ENCODE measurements around the gene DCC.

- RRBS, result no CpG with 5 or more reads among the region's 13 CpGs
CAGE:
- cytosol, long polyA plus RNA, result no peak
- long polyA plus RNA, result no peak
- nucleus, long polyA plus RNA, result no peak
Measured at GRCh38 chr18:49106995-49107582, 156.3 kb upstream of the SMAD7 start.

- RRBS, result no CpG with 5 or more reads among the region's 1 CpG
CAGE:
- cytosol, long polyA plus RNA, result no peak
- long polyA plus RNA, result no peak
- nucleus, long polyA plus RNA, result no peak
Measured at GRCh38 chr18:49316692-49317456, 143.6 kb downstream of the DYM start.

DNA sequence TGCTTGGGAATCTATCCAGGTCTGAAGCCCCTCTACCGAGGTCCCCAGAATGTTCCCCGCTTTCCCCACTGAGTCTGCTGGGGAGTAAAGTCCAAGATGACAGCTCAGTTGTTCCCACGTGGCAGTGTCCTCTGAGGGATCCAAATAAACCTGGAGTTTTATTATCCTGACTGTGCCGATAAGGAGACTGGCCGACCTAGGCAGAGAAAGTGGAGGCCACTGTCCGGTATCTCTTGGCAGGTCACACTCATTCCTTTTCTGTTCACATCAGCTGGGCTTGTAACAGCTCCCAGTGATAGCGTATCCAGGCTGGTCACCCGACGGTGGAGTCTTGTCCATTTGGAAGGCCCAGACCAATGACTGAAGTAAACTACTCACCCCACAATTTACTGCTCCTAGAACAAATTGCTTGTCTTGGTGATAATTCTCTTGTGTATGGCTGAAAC, 22.4 kb upstream of the RPL17 start:
- RRBS, result no CpG with 5 or more reads among the region's 9 CpGs
CAGE:
- cytosol, long polyA plus RNA, result no peak
- long polyA plus RNA, result no peak
- nucleus, long polyA plus RNA, result no peak

DNA sequence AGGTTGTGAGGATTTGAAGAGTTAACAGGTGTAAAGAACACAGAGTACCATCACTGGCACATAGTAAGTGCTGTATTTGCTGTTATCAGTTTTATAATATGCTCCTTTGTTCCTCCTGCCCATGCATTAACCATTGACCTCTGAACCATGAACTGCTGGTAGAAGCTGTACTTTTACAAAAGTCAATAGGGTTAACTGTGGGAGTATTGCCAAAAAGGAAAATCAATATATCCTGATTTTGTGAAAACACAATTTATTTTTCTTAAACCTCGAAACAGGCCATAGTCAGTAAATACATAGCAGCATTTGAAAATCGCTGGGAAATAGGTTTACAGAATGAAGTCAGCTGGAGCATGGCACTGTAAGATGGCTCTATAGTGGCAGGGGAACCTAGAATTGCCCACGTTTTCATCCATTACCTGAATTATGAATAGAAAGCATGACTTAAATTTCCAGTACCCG, 18.9 kb upstream of the ACAA2 start:
- RRBS, result no CpG with 5 or more reads among the region's 4 CpGs
CAGE:
- cytosol, long polyA plus RNA, result no peak
- long polyA plus RNA, result no peak
- nucleus, long polyA plus RNA, result no peak

DNA sequence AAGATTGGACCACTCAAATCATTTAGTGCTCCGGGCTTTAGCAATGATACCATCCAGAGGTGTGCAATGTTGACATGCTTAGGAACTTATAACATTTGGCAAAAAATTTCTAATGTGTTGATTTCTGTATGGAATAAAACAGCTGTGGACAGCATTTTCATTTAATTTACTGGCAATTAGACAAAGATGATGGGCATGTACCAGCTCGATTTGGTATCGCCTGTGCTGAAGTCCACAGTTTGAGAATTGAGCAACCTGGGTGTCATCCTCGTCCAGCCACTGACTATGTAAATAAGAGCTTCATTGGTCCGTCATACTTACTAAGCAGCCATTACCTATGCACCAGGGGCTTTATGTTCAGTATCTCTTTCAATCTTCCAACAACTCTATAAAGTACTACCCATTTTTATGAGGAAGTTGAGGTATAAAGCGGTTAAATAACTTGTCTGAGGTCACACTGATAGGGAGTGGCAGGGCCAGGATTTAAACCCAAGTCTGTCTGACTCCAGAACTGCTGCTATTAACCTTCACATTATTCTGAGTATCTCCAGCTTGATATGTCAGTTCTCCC, 24.6 kb upstream of the ACAA2 start:
- RRBS, result no CpG with 5 or more reads among the region's 6 CpGs
CAGE:
- cytosol, long polyA plus RNA, result no peak
- long polyA plus RNA, result no peak
- nucleus, long polyA plus RNA, result no peak

DNA sequence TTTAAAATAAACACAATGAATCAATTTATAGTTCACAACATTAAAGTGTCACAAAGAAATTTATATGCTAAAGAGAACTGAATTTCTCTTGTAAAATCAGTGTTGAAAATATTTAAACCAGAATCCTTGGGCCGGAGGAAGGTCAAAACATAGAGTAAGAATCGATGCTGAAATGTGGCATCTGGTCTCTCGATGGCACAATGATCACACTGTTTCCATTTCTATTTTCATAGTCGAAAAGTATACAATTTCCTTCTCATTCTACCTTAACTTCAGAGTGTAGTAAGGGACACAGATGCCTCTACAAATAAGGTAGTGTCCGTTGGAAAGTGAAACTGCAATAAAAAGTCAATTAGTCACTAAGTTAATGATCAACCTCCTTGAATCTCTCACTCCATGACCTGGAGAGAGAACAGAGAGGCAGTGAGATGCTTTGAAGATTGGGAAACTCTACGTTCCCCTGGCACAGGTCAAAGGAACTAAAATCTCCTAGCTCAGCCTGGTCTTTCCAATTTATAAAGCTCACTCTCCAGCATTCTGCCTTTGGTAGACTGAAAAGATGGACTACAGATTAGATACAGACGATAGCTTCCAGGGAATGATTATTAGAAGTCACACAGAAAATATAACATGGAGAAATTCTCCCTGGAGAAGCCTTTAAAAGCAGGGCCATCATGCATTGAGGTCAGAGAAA, 153.8 kb upstream of the ACAA2 start:
- RRBS, result no CpG with 5 or more reads among the region's 7 CpGs
CAGE:
- cytosol, long polyA plus RNA, result no peak
- long polyA plus RNA, result no peak
- nucleus, long polyA plus RNA, result no peak

DNA sequence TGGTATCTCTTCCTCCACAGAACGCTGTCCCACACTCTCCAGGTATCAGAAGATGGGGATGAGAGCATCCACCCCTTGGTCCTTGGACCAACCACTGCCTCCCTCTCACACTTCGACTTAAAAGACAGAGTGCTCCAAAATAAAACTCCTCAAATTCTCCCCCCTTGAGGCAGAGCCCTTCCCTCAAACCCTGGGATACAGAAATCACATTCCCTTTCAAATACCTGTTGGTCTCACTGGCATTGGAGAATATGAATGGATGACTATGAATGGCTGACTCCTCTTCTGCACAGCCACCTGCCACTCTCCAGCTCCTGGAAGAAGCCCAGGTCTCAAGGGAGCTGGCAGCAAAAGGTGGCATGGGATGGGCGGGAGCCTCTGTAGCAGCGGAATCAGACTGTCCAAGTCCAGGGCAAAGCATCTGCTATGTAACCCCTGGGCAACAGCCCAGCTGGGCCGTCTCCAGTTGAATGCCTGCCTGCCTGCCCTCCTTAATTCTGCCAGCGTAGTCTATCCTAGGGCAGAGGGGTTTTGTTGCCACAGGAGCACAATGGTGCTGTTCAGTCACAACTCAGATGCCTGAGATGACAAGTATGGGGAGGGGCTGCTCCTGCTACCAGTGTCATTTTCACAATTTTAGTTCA, 115.5 kb downstream of the MYO5B start:
- RRBS, result no CpG with 5 or more reads among the region's 6 CpGs
CAGE:
- cytosol, long polyA plus RNA, result no peak
- long polyA plus RNA, result no peak
- nucleus, long polyA plus RNA, result no peak

- RRBS, result no CpG with 5 or more reads among the region's 3 CpGs
CAGE:
- cytosol, long polyA plus RNA, result no peak
- long polyA plus RNA, result no peak
- nucleus, long polyA plus RNA, result no peak
Measured at GRCh38 chr18:50083745-50084187, 111.2 kb downstream of the MYO5B start.

GRCh38 chr18:50127619-50128124, 67.3 kb downstream of the MYO5B start:
- RRBS, result no CpG with 5 or more reads among the region's 3 CpGs
CAGE:
- cytosol, long polyA plus RNA, result no peak
- long polyA plus RNA, result no peak
- nucleus, long polyA plus RNA, result no peak

GRCh38 chr18:50560362-50561598, 893 bp downstream of the MAPK4 start:
- RRBS, result 3% methylated on average over 15 of the region's 78 CpGs
CAGE:
- cytosol, long polyA plus RNA, result no peak
- long polyA plus RNA, result no peak
- nucleus, long polyA plus RNA, result no peak

GRCh38 chr18:50623435-50623946, 63.6 kb downstream of the MAPK4 start:
- RRBS, result no CpG with 5 or more reads among the region's 3 CpGs
CAGE:
- cytosol, long polyA plus RNA, result no peak
- long polyA plus RNA, result no peak
- nucleus, long polyA plus RNA, result no peak

DNA sequence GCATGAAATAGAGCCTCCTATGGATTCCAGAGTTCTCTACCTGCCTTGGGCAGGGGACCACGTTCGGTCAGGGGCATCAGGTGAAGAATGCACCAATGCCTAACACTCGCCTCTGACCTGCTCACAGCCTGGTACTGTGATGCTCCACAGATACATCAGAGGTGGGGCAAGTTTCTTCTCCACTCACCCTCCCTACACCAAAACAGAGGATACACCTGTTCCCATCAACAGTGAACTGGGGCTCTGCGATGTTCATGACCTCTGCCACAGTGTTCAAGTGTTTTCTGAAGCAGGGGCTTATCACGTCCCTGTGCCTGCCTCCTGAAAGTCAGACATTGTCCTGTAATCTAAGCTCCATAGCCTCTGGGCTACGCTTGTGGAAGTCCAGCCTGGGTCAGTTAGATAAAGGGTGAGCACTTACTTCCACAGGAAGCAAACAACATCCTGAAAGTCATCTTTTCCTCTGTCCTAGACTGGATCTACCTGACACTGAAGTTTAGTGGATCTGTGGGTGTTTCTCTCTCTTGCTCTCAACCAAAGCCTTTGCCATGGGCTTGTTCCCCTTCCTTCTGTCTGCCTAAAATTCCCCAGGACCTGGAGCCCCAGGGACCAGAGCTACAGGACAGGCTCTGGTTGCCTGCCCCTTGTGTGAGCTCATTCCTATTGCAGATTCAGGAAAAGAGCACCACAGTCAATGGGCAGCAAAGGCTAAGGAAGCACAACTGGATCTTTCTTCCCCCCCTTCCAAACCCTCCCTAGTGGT, 20.2 kb upstream of the MRO start:
- RRBS, result no CpG with 5 or more reads among the region's 6 CpGs
CAGE:
- cytosol, long polyA plus RNA, result no peak
- long polyA plus RNA, result no peak
- nucleus, long polyA plus RNA, result no peak

- RRBS, result no CpG with 5 or more reads among the region's 1 CpG
CAGE:
- cytosol, long polyA plus RNA, result no peak
- long polyA plus RNA, result no peak
- nucleus, long polyA plus RNA, result no peak
Measured at GRCh38 chr18:50854796-50855090, 24.2 kb upstream of the ME2 start.

- RRBS, result no CpG with 5 or more reads among the region's 1 CpG
CAGE:
- cytosol, long polyA plus RNA, result no peak
- long polyA plus RNA, result no peak
- nucleus, long polyA plus RNA, result no peak
Measured at GRCh38 chr18:50973297-50973653, 5.4 kb downstream of the ELAC1 start.

- RRBS, result no CpG with 5 or more reads among the region's 35 CpGs
CAGE:
- cytosol, long polyA plus RNA, result no peak
- long polyA plus RNA, result no peak
- nucleus, long polyA plus RNA, result no peak
Measured at GRCh38 chr18:51151228-51152800, 45.7 kb downstream of the MEX3C start.

DNA sequence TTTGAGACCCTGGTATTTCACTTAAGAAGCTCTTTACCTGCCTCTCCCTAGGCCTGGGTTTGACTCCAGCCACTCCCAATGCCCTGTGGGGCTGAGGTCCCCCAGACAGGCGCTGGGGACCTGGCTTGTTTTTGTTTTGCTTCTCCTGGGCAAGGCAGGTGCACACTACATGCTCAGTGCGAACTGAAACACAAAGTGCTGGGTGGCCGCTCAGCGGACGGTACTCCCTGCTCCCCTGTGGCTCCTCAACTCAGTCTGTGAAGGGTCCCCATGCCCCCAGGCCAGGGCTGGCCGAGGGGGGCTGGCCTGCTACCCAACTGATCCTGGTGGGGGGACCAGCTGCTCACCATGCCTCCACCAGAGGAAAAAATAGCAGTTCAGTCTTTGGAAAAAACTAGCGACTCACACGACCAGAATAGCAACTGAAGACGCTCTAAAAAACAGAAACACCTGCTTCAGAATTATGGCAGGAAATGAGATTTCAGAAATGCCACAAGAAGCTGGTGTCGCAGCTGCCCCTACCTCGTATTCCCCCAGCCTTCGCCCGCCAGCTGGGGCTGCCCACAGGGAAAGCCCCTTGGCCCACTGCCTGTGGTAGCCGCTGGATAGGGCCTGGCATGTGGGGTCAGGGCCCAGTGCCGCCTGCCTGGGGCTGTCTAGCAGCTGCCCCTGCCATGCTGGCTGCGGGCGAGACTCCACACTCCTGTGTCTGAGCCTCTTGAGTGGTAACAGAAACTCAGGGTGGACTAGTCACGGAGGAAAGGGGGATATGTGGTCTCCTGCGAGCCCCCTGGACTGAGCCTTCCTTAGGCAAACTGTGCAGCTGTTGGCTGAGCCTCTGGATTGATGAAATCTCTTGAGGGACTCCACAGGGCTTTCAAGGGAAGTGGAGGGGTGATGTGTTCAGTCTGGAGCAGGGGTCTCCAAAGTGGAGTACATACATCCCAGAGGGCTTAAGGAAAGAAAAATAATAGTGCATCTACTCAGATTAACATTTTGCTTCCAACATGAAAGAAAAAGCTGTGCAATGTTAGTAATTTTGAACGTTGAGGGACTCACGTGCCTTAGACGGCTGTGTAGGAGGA, 43.6 kb downstream of the MEX3C start:
- RRBS, result no CpG with 5 or more reads among the region's 22 CpGs
CAGE:
- cytosol, long polyA plus RNA, result no peak
- long polyA plus RNA, result no peak
- nucleus, long polyA plus RNA, result no peak

GRCh38 chr18:52339865-52340364, at the start of gene DCC:
TSS of gene DCC (plus strand) at chr18:52340197.
- RRBS, result no CpG with 5 or more reads among the region's 27 CpGs
CAGE:
- cytosol, long polyA plus RNA, result no peak
- long polyA plus RNA, result no peak
- nucleus, long polyA plus RNA, result no peak

- RRBS, result no CpG with 5 or more reads among the region's 3 CpGs
CAGE:
- cytosol, long polyA plus RNA, result no peak
- long polyA plus RNA, result no peak
- nucleus, long polyA plus RNA, result no peak
Measured at GRCh38 chr18:54293693-54294170, 24.4 kb downstream of the POLI start.

- RRBS, result no CpG with 5 or more reads among the region's 8 CpGs
CAGE:
- cytosol, long polyA plus RNA, result no peak
- long polyA plus RNA, result no peak
- nucleus, long polyA plus RNA, result no peak
Measured at GRCh38 chr18:54946104-54946821, 13.0 kb downstream of the CCDC68 start.

- RRBS, result no CpG with 5 or more reads among the region's 4 CpGs
CAGE:
- cytosol, long polyA plus RNA, result no peak
- long polyA plus RNA, result no peak
- nucleus, long polyA plus RNA, result no peak
Measured at GRCh38 chr18:54948059-54948442, 11.2 kb downstream of the CCDC68 start.